Measurements from ENCODE around the gene C14orf180.

- RRBS, 2 experiments = 14 to 17% methylated on average over 5 of the region's 20 CpGs
Observed at GRCh38 chr14:104563078-104563932, 16.3 kb upstream of the C14orf180 start.

- RRBS, 2 experiments = 26 to 48% methylated on average over 4 to 5 of the region's 21 CpGs
Observed at GRCh38 chr14:104567296-104567942, 12.1 kb upstream of the C14orf180 start.

GRCh38 chr14:104579269-104579955, at the start of gene C14orf180:
Gene C14orf180, plus strand, starts transcription at chr14:104579764.
- RRBS, 2 experiments = 20 to 23% methylated on average over 1 of the region's 23 CpGs

- RRBS, 2 experiments = 85 to 86% methylated on average over 7 of the region's 33 CpGs
Observed at GRCh38 chr14:104677170-104677969, 12.0 kb upstream of the INF2 start.

GRCh38 chr14:104694537-104695409, 5.4 kb downstream of the INF2 start:
- RRBS, 2 experiments = 69% methylated on average over 3 of the region's 22 CpGs; no CpG with 5 or more reads in 1 of the 2 experiments

- RRBS, 2 experiments = no CpG with 5 or more reads among the region's 30 CpGs
Observed at GRCh38 chr14:104772699-104773296, 19.9 kb downstream of the SIVA1 start.

GRCh38 chr14:104825743-104826038, 24.8 kb downstream of the ZBTB42 start:
- RRBS, 2 experiments = 43 to 62% methylated on average over 4 of the region's 12 CpGs

DNA sequence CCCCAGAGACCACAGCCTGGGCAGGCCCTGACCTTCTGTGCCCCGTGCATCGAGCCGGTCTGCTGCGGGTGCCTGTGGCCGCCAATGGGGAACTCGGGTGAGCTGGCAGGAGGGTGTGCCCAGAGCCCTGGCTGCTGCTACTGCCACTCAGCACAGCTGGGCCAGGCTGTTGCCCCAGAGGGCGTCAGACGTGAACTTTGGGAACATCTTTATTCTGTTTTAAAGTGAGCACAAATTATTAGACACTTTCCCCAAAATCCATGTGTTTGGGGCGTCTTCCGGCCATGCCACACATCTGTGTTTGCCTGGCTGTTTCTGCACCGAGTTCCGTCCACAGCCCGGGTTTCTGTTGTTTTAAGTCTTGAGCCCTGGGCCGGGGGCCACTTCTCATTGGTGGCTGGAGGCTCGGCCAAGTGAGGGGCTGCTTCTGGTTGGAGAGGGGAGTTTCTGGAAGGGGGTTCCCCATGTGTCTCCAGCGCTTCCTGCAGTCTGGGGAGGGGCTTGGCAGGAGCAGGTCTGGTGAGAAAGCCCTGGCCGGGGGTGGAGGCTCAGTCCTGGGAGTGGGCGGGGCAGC, 7.7 kb downstream of the CEP170B start:
- RRBS, 2 experiments = 78 to 81% methylated on average over 6 of the region's 18 CpGs

DNA sequence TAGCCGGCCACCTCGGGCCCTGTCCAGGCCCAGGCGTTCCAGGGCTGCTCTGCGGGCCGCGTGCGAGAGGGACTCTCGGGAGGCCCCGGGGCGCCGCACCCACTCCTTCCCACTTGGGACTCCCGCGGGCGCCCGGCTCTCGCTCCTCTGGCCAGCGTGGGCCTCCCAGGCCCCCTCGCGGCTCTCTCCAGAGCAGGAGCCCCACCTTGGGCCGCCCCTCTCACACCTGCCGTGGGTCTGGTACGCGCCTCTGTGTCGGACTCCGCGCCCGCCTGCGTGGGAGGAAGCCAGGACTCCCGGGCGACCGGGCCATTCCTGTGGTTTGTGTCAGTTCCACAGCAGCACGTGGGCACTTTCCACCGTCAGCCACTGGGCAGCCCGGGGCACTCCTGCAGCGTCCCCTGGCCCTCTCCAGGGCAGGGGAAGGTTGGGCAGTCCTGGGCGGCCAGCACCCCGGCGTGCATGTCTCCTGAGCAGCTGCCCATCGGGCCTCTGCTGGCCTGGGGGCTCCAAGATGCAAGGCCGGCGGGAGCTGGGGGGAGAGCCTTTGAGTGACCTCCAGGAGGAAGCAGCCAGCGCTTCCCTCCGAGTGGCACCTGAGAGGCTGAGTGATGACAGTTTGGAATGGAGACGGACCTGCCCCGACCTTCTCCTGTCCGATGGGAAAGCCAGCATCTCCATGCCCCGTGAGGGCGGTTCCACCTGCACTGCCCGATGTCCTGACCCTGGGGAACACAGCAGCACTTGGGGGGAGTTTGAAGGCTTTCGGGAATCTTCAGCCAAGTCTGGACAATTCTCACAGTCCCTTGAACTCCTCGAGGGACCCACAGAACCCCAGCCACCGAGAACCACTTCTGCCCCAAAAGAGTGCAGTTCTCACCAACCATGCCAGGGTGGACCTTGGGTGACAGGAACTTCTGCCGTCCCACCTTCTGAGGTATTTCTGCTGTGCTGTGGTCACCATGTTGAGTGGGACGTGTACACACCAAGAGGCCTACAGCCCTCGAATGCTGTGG, 638 bp downstream of the CLBA1 start:
- RRBS, 2 experiments = 1 to 2% methylated on average over 24 of the region's 55 CpGs

DNA sequence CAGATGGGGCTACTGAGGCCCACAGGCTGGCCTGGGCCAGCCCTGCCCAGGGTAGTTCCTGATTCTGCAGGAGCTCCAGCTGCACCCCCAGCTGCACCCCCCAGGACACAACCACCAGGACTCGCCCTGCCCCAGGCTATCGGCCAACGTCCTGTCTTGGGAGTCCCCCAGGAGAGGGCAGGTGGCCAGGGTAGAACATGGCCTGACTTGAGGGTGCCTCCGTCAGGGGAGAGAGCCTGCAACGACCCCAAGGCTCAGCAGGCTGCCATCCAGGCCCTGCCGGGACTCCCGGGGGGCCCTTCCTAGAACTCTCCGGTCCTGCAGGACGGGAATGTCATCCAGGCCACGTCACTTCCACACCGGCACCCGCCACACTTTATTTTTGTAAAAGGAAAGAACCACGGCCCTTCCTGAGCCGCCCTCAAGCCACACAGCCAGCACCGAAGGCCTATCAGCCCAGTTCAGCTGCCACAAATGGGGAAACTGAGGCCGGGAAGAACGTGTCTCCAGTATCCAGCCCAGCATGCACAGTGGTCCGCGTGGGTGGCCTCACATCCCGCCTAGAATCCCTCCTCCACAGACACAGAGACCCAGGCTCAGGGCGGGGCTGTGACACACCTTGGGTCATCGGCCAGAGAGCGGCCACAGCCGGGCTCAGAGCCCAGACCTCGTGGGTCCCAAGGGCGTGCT, 15.6 kb downstream of the JAG2 start:
- RRBS, 2 experiments = 69% methylated on average over 5 of the region's 26 CpGs; no CpG with 5 or more reads in 1 of the 2 experiments

- RRBS, 2 experiments = no CpG with 5 or more reads among the region's 12 CpGs
Observed at GRCh38 chr14:105153497-105153894, 15.1 kb downstream of the JAG2 start.

GRCh38 chr14:105192801-105193779, 12.0 kb upstream of the NUDT14 start:
- RRBS, 2 experiments = 85% methylated on average over 5 of the region's 34 CpGs

DNA sequence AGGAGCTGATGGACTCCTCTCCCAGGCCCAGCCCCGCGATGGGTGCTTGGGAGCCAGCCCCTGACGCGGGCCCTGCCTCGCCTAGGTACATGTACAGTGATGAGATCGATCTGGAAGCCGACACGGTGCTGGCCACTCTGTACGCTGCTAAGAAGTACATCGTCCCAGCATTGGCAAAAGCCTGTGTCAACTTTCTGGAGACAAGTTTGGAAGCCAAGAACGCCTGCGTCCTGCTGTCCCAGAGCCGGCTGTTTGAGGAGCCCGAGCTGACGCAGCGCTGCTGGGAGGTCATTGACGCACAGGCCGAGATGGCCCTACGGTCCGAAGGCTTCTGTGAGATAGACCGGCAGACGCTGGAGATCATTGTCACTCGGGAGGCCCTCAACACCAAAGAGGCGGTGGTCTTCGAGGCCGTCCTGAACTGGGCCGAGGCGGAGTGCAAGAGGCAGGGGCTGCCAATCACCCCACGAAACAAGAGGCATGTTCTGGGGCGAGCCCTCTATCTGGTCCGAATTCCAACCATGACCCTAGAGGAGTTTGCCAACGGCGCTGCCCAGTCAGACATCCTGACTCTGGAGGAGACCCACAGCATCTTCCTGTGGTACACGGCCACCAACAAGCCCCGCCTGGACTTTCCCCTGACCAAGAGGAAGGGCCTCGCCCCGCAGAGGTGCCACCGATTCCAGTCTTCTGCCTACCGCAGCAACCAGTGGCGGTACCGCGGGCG, 1.4 kb downstream of the BTBD6 start:
- RRBS, 2 experiments = no CpG with 5 or more reads among the region's 43 CpGs

GRCh38 chr14:105293994-105294911, 6.5 kb downstream of the BRF1 start:
- RRBS, 2 experiments = 63 to 71% methylated on average over 1 to 4 of the region's 22 CpGs

DNA sequence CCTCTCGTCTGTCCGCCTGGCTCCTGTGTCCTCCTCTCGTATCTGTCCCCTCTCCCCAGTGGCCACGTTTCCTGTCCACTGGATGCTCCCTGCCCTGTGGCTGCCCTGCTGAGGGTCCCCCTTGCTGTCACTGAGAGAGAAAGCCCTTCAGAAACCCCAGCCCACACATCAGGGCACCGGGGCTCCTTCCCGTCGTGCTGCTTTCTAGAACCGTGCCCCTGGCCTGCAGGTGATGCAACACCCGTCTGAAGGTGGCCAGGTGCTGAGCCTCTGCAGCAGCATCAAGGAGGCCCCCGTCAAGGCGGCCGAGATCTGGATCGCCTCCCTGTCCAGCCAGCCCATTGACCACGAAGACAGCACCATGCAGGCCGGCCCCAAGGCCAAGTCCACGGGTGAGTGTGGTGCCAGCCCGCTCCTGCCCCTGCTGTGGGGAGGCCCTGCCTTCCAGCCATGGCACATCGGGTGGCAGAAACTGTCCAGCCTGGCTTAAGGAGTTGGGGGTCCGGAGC, 31.3 kb upstream of the TEX22 start:
- RRBS, 2 experiments = 94 to 96% methylated on average over 1 of the region's 19 CpGs

DNA sequence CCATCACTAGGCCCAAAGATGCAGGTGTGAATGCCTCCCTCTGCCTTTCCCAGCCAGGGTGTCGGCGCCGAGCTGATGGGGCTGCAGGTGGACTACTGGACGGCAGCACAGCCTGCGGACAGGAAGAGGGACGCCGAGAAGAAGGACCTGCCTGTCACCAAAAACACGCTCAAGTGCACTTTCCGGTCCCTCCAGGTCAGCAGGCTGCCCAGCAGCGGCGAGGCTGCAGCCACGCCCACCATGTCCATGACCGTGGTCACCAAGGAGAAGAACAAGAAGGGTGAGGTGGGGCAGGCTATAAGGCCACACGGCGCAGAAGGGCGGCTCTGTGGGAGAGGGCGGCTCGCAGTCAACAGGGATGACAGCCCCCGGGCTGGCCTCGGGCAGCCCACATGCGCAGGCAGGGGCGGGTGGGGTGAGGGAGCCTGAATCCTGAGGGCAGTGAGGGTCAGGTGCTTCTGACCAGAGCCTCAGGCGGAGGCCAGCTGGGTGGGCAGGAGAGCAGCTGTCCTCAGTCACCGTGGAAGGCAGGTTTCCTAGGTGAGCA, 5.7 kb upstream of the TEX22 start:
- RRBS, 2 experiments = no CpG with 5 or more reads among the region's 24 CpGs

- RRBS, 2 experiments = 31 to 36% methylated on average over 6 of the region's 41 CpGs
Observed at GRCh38 chr14:105480448-105481720, 5.8 kb upstream of the CRIP1 start.

GRCh38 chr14:105481721-105482601, 4.7 kb upstream of the CRIP1 start:
- RRBS, 2 experiments = 0% methylated on average over 3 of the region's 30 CpGs

DNA sequence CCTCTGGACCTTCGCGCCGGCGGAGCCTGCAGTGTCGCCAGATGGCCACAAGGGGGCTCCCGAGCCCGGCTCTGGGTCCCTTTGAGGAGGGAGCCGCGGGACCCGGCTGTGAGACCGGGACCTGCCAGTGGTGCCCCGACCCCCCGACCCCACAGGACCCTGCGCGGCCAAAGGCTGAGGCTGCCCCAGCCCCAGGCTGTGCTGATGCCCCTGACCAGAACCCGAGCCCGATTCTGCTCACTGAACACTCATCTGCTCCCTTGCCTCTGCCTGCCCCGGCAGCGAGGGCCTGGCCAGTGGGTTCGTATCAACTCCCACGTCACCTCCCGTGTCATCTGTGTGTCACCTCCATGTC, 11.6 kb downstream of the TMEM121 start:
- RRBS, 2 experiments = 1 to 2% methylated on average over 5 of the region's 22 CpGs

DNA sequence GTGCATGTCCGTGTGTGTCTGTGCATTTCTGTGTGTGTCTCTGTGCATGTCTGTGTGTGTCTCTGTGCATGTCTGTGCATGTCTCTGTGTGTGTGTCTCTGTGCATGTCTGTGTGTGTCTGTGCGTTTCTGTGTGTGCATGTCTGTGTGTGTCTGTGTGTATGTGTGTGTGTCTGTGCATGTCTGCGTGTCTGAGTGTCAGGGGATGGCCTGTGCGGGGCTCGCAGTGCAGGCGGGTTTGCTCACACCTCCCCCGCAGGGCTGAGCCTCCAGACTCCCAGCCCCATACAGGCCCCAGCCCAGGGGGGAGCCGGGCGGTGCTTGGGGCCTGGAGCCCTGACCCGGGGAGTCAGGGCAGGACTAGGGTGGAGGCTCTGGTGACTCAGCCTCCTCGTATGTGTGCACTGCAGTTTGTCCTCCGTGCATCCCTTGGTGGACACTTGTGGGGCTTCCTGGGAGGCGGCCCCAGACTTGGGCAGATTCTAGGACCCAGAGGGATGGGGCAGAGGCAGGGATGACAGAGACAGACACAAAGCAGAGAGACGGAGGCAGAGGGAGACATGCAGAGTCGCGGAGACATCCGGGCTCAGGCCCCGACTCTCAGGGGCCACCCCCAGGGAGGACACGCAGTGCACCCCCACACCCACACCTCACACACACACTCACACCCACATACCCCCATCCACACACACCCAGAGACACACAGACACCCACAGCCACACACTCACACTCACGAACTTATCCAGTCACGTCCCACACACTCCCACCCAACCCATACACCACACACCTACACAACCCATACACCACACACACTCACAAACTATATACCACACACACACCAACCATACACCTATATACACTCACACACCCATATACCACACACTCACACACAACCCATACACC, 42.1 kb downstream of the TMEM121 start:
- RRBS, 2 experiments = no CpG with 5 or more reads among the region's 21 CpGs